Gastroesophageal sphincter (tissue), 4 donors: ENCODE measurements around the genes PFN2, MED12L, P2RY14, P2RY13 and MBNL1.

DNA sequence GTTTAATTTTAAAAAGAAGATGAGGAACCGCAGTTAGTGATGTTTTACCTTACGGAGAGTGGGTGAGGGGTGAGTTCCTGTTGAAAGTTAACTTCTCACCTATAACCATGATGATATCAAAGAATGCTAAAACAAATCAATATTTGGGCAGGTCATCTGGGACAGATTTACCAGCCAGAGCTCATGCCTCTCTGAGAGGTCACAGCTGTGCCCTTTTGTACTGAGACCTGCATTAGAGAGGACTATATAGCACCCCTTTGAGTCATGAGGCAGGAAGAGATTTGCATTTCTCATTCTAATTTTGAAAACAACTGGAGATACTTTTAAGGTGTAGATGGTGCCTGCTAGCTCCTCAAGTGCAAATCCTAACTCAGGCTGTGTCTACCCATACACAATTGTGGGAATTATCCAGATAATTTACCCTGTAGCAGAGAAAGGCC, 6.0 kb upstream of the TM4SF4 start:
- PRO-cap, result no peak
- RAMPAGE, long total RNA, 4 experiments, result no peak in any of the 4 experiments

DNA sequence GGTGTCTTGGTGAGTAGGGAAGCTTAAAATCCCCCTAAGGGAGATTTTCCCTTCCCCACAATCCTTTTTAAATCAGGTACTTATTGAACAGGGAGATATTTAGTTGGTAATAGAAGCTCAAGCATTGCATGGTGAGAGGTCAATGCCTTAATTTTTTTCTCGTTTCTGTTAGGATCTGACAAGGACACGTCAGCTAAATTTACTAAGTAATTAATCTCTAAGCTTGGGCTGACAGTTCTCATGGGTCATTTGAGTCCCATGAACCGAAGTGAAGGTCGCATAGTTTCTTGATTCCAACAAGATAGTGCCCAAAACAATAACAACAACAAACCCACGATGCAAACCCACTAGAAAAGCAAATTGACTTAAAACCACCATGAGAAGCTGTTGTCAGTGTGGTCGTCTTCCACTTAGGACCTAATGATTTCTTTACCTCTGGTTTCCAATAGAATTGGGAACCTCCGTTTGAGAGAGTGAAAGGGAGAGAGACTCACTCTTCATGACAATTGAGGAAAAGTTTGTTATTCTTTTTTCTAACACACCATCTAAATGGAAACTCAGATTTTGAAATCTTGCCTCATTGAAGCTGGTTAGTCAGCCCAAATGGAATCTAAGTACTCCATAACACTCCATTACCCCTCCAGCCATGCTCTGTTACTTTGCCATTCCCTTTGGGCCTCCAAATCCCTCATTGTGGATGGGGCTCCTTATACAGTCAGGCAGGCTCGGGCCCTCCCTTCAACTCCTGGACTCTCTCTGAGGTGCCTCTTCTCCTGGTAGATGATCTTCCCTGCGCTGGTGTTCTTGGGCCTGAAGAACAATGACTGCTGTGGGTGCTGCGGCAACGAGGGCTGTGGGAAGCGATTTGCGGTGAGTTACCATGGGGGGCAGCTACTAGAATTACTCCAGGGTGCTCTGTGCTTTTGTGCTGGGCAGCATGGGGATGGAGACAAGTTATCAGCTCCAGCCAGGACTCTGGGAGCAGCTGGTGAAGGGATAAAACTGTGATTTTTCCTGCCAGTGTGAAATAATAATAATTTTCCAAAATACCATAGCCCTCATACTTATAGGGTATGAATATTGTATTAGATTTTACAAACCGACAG, 899 bp downstream of the TM4SF4 start:
- PRO-cap, result no peak
- RAMPAGE, long total RNA, 4 experiments, result no peak in any of the 4 experiments

DNA sequence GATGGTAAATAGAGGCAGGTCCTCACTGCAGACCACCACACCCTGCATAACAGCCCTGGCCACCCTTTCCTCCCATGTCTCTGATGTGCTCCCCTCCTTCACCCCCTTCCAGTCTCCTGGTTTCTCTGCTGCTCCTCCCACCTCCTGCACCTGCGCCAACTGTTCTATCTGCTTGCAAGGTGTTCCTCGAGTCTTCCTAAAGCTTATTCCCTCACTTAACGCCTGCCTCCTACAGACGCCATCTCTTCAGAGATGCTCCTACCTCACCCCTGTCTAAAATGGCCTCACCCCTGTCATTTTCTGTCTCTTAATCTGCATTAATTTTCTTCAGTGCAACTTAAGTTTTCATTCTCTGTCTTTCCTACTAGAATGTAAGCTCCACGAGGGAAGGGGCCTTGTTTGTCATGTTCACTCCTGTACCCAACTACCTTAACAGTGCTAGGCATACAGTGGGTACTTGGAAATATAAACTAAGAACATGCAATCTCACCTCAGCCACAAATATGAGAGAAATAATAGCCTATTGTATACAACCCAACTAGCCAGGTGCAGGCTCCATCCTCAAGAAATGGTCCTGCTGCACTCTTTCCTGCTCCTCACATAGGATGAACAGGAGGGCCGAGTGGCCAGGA, 57.0 kb downstream of the TM4SF4 start:
- PRO-cap, result no peak
- RAMPAGE, long total RNA, 4 experiments, result no peak in any of the 4 experiments

- PRO-cap, result no peak
- RAMPAGE, long total RNA, 4 experiments, result no peak in any of the 4 experiments
Measured at GRCh38 chr3:149589215-149589871, 68.5 kb downstream of the WWTR1 start.

DNA sequence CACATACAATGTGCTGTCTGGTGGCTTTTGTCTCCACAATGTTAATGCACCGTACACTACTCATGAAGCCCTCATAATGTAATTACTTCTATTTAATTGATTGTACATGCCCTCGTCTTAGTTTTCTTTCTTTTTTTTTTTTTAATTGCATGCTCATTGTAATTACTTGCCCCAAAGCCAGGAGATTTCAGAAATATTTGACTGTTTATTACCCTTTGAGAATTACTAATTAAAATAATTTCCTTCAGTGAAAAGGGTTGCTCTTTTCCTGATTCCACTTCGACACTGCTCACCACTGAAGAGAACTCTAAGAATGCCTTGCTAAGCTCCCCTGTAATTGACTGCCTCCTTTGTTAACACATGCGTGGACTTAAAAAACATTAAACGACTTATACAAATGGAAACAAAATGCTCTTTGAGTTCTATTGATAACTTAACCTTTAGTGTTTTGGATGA, 64.5 kb downstream of the WWTR1 start:
- PRO-cap, result no peak
- RAMPAGE, long total RNA, 4 experiments, result no peak in any of the 4 experiments

DNA sequence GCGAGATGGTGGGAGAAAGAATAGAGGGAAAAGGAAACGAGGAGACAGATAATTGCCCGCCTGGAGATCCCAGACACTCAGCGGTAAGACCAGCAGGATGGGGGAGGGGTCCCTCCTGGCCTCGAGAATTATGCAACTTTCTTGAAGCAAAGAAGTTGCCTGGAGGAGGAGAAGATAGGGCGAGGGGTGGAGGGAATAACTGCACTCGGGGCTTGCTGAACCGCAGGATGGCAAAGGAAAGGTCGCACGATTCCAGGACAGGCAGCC, 508 bp downstream of the WWTR1 start:
- PRO-cap, result bidirectional peak, plus-strand start at position 177 of the sequence, minus-strand start at position 90 of the sequence
- RAMPAGE, long total RNA, 4 experiments, result start-site peak on the plus strand in 1 of 4 experiments, centred at position 210 of the sequence, 5 reads per replicate

GRCh38 chr3:149816768-149817551, 3.9 kb downstream of the RNF13 start:
- PRO-cap, result unidirectional peak, minus-strand start at chr3:149817105
- RAMPAGE, long total RNA, 4 experiments, result no peak in any of the 4 experiments

GRCh38 chr3:149915423-149915747, 55.3 kb downstream of the PFN2 start:
- PRO-cap, result no peak
- RAMPAGE, long total RNA, 4 experiments, result start-site peak on the plus strand in 1 of 4 experiments, at chr3:149915632-149915739 at its widest, 7 reads per replicate

DNA sequence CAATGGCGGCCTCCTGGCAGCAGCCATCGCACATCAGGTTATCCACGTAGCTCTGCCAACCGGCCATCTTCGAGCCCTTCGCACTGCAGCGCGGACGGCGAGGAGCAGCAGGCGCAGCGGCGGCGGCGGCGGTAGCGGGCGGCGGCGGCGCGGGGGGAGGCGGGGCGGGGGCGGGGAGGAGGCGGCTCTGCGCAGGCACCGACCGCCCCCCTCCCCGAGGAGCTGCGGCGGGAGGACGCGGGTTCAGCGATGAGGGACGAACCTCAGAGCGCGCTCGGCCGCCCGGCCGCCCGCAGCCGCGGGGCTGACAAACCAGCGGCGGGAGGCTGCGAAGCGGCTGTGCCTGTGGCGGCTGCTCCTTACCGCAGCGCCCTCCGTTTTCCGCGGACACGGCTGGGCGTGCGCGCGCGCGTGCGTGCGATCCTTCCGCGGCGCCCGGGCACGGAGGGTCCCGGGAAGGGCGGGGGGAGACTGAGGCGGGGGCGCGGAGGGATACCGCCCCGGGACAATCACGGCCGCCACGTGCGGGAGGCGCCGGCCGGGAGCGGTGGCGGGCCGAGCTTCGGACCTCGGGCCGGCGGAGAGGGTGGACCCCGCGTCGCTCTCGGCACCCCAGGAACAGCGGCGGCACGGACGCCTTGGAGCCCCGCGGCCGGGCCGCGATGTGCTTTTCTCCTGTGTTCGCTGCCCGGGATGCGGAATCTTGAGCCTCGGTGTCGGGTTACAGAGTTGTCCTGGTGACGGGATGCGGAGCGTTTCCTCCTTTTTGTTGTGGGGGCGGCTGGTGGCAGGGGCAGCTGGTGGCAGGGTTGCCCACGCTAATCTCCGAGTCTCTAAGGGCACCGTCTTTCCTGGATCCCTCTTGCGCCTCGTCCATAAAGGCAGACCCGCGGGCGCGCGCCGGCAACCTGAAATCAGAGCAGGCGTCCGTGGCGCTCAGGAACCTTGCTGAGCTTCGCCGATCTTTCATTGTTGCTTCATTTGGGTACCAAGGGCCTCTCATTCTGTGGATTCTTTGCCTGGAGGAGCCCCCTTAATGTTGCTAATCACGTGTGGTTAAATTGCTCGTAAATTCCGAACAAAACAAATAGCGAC, at the start of gene PFN2:
Gene PFN2 (minus strand): TSS at position 106 of the 1,095 bp plus-strand sequence.
- PRO-cap, result bidirectional peak, plus-strand start at position 310 of the sequence, minus-strand start at position 68 of the sequence; bidirectional peak, plus-strand start at position 521 of the sequence, minus-strand start at position 381 of the sequence; bidirectional peak, plus-strand start at position 769 of the sequence, minus-strand start at position 666 of the sequence; bidirectional peak, plus-strand start at position 906 of the sequence, minus-strand start at position 916 of the sequence
- RAMPAGE, long total RNA, 4 experiments, result start-site peak on the minus strand in 3 of 4 experiments, centred at positions 95 to 102 of the sequence, 27 to 211 reads per replicate

GRCh38 chr3:150252270-150252826, 155.8 kb upstream of the TSC22D2 start:
- PRO-cap, result no peak
- RAMPAGE, long total RNA, 4 experiments, result no peak in any of the 4 experiments

DNA sequence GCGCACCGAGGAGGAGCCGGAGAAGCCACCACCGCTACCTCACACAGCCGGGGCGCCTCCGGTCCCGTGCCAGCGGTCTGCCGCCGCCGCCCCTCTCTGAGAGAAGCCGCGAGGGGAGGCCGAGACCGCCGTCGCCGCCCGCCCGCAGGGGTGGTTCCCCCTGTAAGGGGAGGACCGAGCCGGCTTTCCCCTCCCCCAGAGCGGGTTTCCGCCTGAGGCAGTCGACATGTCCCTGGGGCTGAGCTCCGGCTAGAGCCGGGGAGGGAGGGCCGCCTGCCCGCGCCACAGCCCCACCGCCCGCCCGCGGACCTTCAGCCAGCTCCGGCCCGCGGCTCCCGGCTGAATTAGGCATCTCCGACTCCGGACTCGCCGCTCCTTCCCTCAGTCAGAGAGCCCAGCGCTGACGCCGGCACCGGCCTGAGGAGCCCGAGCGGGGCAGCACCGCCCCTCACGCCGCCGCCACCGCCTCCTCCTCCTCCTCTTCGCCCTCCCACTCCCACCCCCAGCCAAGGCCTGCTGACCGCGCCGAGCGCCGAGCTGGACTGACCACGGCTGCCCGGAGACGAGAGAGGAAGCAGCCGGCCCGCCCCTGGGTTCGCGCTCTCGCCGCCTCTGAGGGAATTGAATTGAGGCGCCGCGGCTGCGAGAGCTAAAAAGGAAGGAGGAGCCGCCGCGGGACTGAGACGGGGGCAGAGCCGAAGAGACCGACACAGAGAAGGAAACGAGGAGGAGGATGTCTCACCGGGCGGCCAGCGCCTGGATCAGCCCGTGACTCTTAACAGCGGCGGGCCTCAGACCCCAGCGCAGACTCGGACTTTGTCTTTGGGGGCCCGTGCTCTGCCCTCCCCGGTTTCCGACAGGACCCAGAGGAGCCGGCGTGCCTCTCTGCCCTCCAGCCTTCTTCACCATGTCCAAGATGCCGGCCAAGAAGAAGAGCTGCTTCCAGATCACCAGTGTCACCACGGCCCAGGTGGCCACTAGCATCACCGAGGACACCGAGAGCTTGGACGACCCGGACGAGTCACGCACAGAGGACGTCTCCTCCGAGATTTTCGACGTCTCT, 677 bp downstream of the TSC22D2 start:
- PRO-cap, result bidirectional peak, plus-strand start at position 198 of the sequence, minus-strand start at position 164 of the sequence; bidirectional peak, plus-strand start at position 545 of the sequence, minus-strand start at position 544 of the sequence
- RAMPAGE, long total RNA, 4 experiments, result start-site peak on the plus strand in 1 of 4 experiments, centred at position 543 of the sequence, 26 reads per replicate; start-site peak on the minus strand in 1 of 4 experiments, centred at position 434 of the sequence, 8 reads per replicate

DNA sequence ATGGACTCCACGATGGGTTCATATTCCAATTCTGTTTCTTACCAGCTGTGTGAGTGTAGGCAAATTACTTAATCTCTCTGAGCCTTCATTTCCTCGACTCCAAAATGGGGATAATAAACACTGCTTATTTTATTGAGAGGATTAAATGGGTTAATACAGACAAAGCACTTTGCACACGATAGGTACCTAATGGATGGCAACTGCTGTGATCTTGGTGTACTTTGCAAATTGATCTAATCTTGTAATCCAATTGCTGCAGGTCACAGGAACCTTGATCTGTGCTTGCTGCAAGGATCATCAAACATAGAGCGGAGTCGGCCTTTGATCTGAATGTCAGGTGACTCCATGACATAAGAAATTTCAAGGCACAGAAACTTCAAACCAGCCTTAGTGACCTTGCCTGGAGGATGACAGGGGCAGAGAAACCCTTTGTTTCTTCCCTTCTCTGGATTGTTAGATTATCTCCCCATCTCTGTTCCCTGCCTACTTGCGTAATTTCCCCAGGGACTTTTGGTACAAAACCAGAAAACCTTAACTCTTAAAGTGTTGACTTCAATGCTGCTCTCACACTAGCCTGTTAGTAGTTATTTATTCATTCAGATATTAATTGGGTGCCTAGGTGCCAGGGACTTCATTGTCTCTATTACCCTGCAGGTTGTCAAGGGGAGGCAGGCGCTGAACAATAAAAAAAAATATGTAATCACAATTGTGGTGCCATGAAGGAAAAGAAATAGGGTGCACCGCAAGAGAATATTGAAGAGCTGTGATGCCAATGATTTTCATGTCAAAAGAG, 25.7 kb downstream of the SIAH2 start:
- PRO-cap, result no peak
- RAMPAGE, long total RNA, 4 experiments, result no peak in any of the 4 experiments

DNA sequence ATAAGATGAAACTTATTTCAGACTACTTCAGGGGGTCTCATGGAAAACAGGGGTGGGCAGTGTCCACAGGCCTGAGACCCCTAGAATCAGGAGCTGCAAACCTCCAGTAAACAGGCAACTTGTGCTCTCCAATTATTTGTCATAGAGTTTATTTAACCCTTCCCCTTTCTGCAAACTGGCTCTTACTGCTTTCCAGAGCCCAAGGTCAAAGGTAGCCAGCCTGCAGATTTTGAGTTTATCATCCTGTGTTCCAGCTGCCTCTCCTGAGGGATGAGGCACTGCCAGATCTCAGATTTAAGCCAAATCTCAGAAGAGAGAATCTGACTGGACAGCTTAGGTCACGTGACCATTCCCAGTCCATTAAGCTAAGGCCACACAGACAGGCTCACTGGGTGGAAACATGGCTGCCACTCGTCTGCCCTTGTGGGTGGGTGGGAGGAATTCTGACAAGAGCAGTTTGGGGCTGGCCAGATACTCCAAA, 8.6 kb upstream of the SIAH2 start:
- PRO-cap, result no peak
- RAMPAGE, long total RNA, 4 experiments, result no peak in any of the 4 experiments

GRCh38 chr3:150972905-150973178, 315 bp upstream of the CLRN1 start:
- PRO-cap, result no peak
- RAMPAGE, long total RNA, 4 experiments, result no peak in any of the 4 experiments

DNA sequence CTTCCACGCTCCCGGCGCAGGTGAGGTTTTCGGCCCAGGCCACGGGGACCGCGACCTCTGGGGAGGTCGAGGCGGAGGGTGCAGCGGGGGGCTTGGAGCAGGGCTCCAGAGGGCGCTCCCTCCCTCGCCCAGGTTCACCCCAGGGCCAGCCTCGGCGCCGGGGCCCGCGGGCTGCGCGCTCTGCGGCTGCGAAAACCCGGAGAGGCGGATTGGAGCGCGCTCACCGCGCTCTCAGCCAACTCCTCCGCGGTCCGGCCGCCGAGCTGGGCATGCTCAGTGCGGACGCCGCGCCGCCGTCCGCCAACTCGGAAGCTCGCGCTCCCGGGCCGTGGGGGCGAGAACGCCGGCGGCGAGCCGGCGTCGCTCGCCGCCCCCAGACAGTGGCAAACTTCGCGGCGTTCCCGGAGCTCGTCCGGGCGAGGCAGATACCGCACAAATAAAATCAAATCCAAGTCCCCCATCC, at the start of gene MED12L:
Gene MED12L (plus strand): TSS at position 270 of the 463 bp plus-strand sequence.
- PRO-cap, result no peak
- RAMPAGE, long total RNA, 4 experiments, result start-site peak on the plus strand in 1 of 4 experiments, centred at position 349 of the sequence, 7 reads per replicate

DNA sequence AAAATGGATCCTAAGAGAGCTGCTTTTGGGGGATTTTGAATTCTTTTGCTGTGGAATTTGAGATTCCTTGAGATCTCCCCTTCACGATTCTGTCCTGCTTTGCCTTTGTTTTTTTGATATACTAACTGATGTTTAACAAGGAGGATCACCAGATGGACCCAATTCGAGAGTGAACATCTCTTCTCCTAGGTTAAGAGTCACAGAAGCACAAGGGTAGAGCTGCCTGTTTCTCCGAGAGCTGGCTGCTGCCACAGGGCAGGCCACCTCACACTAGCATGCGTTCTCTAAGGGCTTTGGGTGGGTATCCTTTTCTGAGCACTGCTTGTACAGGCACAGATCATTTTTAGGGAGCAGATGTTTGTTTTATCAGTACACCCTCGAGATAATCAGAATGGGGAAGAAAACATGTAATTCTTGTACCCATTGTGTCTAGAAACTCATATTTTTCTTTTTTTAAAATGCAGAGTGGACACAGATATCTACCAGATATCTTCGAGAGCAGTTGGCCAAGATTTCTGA, 47.3 kb downstream of the GPR171 start:
- PRO-cap, result no peak
- RAMPAGE, long total RNA, 4 experiments, result no peak in any of the 4 experiments

GRCh38 chr3:151278226-151279019, at the start of gene P2RY14:
P2RY14 (minus strand) TSS chr3:151278542.
- PRO-cap, result bidirectional peak, plus-strand start at chr3:151278515, minus-strand start at chr3:151278369
- RAMPAGE, long total RNA, 4 experiments, result start-site peak on the minus strand in 4 of 4 experiments, at chr3:151278365-151278633 at its widest, 87 to 854 reads per replicate

DNA sequence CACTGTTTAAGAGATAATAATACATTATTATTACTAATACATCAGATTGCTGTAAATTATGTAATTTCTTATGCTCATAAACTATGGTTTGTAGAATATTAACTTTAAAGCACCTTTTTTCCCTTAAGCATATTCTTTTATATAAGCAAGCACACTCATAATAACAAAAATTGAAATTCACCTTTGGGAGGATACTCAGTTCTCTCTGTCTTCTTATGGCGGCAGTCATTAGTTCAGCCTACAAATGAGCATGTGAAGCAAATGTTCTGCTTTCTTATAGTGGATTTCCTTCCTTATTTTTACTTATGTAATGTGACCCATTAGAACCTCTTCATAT, at the start of gene P2RY13:
Gene P2RY13 (minus strand): TSS at position 250 of the 337 bp plus-strand sequence.
- PRO-cap, result unidirectional peak, minus-strand start at position 246 of the sequence
- RAMPAGE, long total RNA, 4 experiments, result start-site peak on the minus strand in 3 of 4 experiments, centred at position 248 of the sequence, 18 to 35 reads per replicate

- PRO-cap, result bidirectional peak, plus-strand start at chr3:152268616, minus-strand start at chr3:152268589; bidirectional peak, plus-strand start at chr3:152268932, minus-strand start at chr3:152268908; bidirectional peak, plus-strand start at chr3:152269130, minus-strand start at chr3:152269174; bidirectional peak, plus-strand start at chr3:152269304, minus-strand start at chr3:152269331
- RAMPAGE, long total RNA, 4 experiments, result start-site peak on the plus strand in 4 of 4 experiments, at chr3:152268861-152269749 at its widest, 55 to 12,677 reads per replicate; start-site peak on the minus strand in 3 of 4 experiments, at chr3:152269230-152269357 at its widest, 12 to 31 reads per replicate
Measured at GRCh38 chr3:152268487-152269415, at the start of gene MBNL1. MBNL1 (plus strand) TSS chr3:152268929.

DNA sequence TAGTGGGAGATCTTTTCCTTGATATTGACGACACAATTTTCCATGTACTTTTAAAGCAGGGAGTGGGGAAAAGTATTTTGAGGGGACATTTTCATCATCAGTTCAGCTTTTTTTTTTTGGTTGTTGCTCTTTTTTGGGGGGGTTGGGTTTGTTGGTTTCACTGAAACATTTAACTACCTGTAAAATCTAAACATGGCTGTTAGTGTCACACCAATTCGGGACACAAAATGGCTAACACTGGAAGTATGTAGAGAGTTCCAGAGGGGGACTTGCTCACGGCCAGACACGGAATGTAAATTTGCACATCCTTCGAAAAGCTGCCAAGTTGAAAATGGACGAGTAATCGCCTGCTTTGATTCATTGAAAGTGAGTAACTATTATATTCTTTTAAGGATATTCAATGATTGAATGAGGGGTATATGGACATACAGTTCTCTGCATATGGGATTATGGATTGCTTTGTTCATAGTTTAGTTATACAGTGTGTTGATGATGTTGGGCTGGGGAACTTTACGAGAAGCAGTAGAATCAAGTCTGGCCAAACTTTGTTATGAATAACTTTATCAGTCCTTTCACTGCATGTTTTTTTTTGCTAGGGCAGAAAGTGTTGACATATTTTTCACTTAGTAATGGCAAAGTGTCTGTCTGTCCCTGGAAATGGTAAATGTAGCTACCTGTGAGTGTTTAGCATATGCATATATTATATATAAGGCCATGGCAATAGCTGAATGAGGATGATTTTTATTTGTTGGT, 31.4 kb downstream of the MBNL1 start:
- PRO-cap, result no peak
- RAMPAGE, long total RNA, 4 experiments, result no peak in any of the 4 experiments